Skin of body (tissue), 2 donors: ENCODE results near the gene FOXK1.

DNA sequence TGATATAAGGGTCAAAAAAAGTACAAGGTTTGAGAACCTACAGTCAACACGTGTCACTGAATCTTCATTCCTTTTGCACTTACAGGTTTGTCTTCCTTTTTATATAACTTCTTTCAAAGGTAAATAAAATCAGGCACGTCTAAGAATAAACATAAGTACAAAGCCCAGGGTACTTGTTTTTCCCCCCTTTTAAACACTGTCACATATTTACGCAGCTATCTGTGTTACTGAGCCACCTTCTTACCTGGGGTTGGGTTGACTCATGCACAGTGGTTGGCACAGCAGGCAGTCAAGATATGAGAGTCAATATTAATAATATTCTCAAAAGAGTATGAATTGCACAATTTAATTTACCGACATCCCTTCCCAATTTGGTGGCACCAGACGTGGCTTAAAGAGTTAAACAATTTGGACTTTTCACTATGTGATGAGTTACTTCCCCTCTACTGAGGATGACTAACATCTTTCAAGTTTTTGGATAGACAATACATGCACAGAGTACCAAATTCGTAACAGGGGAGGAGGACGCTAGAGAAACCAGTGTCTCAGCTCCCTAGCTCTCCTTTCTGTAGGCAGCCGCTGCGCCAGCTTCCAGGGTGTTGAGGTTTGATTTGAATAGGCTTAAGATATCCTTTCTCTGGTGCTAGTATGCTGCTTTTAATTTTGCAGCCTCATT is 69.3 kb downstream of the GNA12 start:
- RAMPAGE, long total RNA, result no peak

DNA sequence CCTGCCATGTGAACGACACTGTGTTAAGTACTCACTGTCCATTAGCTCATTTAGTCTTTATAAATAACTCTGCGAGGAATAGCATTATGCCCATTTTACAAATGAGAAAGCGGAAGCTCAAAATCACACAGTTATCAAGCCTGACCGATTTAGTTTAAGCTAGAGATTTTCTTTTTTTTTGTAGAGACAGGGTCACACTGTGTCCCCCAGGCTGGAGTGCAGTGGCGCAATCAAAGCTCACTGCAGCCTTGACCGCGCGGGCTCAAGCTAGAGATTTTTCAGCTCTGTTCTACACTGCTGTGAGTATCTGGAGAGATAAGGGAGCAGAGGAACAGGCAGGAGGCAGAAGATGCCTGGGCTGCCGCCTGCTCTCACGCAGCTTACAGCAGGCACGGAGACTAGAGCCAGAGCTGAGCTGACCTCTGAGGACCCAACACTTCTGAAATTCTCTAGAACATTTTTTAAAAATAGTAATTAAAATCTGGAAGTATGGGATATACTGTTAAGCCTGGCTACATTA is 38.8 kb downstream of the GNA12 start:
- RAMPAGE, long total RNA, result no peak

- RAMPAGE, long total RNA, result no peak
These were observed 23.6 kb downstream of the GNA12 start for GRCh38 chr7:2820479-2820993.

DNA sequence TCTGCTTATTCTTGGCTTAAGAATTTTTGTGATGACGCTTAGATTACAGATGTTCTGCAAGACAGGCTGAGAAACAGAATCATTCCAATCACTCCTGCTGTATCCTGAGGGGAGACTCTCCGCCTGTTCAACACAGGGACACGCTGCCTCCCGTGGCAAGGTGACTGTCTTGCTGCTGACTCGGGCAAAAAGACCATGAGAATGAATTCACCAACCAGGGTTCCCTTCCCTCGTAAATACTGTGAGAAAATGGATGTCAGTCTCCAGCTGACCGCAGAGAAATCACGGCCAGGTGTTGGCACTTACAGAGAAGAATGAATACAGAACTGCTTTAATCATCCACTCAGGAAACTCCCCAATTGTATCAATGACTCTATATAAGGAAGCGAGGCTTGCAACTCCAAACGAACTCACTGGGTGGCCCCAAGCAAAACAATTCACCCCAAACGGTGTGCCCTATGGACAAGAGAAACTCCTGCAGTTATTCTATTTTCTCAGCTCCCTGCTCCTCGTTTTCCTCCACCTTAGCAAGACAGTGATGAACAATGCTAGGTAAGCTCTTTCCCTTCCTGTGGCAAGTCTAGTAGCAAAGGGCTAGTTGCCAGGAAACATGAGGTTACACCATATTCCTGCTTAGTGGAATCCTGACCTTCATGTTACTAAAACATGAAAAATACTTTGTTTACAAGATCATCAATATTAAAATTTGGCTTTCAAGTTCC is 22.8 kb downstream of the GNA12 start:
- RAMPAGE, long total RNA, result no peak

- RAMPAGE, long total RNA, result no peak
These were observed 19.6 kb upstream of the GNA12 start for GRCh38 chr7:2863336-2864574.

GRCh38 chr7:2870196-2871079 is 26.3 kb upstream of the GNA12 start:
- RAMPAGE, long total RNA, result no peak

DNA sequence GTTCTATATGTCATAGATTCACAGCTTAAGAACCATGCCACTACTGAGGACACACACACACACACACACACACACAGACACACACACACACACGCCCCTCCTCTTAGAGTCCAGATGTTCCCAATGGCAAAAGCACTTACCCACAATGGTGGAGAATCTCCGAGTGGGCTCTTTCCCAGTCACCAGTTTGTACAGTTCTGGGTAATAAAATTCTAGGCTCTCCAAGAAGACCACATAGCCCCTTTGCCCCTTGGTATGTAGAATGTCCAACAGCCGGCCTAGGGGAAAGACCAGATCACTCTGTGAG is 98.0 kb downstream of the CARD11 start:
- RAMPAGE, long total RNA, result no peak

DNA sequence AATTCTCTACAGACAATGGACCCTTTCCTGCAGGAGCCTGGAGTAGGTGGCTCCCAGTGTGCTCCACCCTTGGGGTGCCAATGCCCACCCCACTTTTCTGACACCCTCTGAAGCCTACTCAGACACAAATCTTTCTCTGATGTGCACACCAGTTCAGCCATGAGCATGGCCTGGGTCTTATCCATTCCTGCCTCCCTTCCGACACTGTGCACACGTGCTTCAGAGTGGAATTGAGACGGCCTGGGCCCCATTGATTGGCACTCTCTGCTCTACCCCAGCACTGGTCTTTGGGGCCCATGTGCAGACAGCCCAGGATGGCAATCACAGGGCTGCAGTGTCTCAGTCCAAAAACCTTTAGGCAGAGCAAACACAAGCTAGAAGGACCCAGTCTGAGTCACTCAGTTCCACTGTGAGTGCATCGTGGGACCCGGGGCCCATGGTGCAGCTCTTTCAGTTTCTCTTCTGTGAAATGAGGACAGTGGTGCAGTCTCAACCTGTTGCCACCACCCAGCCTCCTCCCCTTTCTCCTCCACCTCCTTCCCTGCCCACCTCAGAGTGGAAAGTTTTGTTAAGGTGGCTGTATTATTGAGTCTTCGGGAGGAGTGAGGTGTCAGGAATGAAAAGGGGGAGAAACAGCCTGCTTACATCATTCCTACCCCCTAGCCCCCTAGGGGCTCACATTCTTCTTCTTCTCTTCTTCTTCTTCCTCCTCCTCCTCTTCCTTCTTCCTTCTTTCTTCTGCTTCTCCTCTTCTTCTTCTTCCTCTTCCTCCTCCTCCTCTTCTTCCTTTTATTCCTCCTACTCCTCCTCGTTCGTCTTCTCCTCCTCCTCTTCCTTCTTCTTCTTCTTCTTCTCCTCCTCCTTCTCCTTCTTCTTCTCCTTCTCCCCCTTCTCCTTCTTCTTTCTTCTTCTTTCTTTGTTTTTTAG is 19.4 kb upstream of the CARD11 start:
- RAMPAGE, long total RNA, result no peak

GRCh38 chr7:3094660-3095411 is 51.2 kb upstream of the CARD11 start:
- RAMPAGE, long total RNA, result no peak

GRCh38 chr7:3722491-3723153 is 421.6 kb downstream of the SDK1 start:
- RAMPAGE, long total RNA, result no peak

DNA sequence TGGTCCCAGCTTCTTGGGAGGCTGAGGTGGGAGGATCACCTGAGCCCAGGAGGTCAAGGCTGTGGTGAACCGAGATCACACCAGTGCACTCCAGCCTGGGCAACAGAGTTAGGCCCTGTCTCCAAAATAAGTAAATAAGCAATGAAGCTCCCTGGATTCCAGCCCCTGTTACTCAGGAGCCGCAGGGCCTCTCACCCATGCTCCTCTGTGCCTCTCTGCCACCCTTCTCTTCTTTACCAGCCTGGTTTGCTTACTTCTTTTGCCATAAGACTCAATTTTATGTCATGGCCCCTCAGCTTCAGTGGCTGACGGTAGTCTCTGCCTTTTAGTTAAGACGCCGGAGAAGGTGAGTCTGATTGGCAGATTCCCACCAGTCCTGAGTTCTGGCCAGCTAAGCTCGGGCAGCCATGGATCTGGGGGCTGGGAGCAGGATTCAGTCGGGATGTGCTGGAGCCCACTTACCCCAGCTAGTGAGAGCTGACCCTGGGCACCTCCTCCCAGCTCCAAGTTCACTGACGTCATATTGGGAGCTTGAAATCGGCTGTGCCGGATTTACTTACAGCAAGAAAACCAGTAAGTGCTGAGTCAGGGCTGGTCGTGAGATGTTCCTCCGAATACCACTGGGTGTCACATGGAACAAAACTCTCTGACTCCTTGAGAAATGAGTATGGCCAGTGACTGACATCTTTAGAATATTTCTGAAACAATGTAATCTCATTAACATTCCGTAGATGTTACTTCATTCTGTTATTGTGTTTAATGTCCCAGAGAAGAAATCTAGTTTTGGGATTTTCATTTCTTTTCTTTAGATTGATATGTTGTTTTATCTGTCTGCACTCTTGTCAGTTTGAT is 621.0 kb downstream of the SDK1 start:
- RAMPAGE, long total RNA, result no peak

- RAMPAGE, long total RNA, result no peak
These were observed 40.3 kb upstream of the FOXK1 start for GRCh38 chr7:4641546-4642465.

DNA sequence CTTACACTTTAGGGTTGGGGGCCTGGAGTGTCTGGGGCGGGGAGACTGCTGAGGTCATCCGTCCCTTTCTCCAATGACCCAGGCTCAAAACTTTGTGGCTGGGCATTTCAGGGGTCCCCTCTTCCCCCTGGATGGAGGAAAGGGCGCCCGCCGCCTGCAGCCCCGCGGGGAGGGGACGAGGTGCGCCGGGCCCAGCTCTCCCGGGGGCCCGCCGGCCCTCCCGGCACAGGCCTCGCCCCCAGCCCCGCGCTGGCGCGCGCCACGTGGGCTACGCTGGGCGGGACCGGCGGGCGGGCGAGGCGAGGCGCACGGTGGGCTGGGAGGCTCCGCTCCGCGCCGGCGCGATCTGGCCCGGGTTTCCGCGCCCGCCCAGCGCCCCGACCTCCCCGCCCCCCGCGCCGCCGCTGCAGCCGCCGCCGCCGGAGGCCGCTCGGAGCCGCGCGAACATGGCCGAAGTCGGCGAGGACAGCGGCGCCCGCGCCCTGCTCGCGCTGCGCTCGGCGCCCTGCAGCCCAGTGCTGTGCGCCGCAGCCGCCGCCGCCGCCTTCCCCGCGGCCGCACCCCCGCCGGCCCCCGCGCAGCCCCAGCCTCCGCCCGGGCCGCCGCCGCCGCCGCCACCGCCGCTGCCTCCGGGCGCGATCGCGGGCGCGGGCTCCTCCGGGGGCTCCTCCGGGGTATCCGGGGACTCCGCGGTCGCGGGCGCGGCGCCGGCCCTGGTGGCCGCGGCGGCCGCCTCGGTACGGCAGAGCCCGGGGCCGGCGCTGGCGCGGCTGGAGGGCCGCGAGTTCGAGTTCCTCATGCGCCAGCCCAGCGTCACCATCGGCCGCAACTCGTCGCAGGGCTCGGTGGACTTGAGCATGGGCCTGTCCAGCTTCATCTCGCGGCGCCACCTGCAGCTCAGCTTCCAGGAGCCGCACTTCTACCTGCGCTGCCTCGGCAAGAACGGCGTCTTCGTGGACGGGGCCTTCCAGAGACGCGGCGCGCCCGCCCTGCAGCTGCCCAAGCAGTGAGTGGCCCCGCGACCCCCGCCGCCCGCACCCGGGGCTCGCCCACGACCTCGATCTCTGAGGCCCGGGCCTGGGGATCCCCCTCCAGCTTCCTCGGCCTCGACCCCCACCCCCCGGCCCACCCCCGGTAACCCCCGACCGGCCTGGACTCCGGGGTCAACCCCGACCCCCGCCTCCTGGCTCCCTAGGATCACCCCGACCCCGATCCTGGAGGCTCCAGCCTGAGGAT is at the start of gene FOXK1:
Gene FOXK1, plus strand, starts transcription at position 433 of the 1,236 bp plus-strand sequence.
- RAMPAGE, long total RNA, result no peak

DNA sequence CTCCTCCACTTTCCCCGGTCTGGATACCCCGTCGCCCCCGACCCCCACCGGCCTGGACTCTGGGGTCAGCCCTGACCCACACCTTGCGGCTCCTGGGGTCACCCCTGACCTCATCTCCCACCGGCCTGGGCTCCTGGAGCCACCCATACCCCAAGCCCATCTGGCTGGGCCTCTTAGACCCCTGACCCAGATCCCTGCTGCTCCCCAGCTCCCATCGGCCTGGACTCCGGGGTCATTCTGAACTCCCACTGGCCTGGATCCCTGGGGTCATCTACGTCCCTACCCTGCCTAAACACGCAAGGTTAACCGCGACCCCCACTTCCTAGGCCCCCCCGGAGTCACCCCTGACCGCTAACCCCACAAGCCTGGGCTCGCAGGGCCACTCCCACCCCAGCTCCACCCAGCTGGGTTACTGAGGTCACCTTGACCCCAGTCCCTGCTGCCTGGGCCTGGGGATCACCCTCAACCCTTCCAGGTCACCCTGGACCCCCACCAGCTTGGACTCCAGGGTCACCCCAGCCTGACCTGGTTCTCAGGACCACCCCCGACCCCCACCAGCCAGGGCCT is 1.1 kb downstream of the FOXK1 start:
- RAMPAGE, long total RNA, result no peak

DNA sequence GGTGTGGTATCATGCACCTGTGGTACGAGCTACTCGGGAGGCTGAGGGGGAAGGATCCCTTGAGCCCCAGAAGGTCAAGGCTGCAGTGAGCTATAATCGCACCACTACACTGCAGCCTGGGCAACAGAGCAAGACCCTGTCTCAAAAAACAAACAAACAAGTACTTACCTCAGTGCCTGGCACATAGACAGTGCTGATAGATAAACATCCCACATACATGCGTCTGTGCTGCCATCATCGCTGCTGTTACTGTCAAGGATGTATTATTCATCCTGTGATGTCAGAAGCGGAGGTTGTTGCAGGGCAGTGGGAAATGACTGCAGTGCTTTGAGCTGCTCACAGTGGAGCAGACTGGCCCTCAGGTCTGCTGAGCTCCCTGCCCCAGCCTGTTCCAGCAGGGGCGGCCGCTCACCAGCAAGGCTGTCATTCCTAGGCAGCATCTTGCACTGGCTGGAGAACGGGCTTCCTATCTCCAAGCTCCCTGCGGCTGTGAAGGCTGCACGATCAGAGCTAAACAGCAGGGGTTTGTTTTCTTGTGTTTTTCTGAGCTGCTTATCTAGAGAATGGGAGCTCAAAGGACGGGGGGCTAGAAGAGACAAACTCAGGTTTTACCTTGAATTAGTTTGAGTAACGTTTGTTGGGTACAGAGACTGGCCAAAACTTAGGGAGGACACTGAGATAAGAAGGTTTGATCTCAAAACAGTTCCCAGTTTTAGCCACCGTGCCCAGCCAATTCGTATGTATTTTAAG is 18.8 kb downstream of the FOXK1 start:
- RAMPAGE, long total RNA, result no peak

DNA sequence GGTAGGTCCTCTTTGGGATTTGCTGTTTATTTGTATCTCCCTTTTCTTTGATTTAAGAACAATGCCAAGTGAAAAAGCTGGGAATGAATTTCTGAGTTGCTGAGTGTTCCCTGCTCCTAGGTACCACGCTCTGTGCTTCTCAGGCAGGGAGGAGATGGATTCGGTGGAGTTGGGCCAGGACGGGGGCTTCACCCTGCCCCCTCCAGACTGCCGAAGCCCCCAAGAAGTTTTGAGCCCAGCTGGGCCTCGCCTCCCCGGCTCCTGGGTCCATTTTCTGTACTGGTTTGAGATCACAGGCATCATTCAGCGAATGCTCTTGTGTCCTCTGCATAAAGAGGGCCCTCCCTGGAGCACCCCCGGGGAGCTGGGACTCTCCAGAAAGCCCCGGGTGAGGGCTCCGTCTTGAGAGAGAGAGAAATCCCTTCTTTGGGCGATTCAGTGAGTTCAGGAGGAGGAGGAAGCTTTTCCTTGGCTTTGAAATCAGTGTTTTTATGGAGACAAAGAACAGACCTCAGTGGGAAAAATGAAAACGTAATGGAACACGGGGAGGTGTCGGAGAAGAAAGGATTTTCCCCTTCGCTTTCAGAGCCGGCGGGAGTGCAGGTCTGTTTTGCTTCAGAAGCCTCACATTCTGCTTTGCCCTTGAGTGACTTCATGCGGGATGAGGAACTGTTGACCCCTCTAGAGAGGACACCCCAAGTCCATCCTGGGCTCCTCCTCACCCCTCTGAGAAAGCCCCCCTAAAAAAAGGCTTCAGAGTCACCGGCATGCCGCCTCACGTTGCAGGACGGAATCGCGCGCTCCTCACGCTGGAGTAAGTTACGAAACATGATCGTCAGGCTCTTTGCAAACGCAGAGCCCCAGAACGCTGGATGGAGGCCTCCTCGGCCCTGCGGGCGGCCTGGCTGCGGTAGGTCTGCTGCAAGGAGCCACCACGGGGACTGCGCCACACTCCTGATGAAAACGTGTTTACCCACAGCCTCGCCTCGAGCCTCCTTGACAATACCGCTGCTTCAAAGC is 8.6 kb upstream of the AP5Z1 start:
- RAMPAGE, long total RNA, result no peak

DNA sequence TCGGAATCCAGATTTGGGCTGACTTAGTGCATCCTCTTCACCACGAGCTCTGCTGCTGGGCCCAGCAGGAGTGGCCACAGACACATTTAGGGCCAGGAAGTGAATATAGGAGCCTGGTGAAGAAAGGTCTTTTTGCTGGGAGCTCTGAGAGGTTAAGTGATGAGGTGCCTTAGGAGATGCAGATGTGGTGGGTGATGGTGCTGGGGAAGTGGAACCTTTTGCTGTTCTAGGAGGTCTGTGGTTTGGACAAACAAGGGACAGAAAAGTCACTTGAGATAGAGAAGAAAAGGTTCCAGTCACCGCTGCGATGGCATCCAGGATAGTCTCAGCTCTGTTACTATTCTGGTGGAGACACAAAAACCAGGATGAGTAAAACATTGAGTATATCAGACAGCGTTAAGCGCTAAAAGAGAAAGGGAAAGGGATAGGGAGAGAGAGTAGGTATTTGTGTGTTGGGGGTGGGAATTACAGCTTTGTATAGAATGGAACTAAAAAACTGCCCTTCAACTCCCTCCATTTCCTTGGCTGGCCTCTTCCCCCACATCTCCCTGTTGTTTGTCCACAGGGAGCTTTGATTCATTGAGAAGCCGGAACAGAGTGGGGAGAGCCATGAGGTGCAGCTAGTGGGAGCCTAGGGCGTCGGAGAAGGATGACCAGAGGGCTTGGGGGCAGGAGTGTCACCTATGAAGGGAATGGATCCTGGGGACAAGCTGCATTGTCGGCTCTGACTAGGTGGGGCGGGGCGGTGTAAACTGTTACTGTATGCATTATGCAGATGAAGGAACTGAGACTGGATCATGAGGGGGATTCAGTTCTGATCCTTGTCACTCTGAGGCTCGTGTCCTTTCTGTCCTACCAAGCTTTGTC is 39.6 kb upstream of the MMD2 start:
- RAMPAGE, long total RNA, result no peak

DNA sequence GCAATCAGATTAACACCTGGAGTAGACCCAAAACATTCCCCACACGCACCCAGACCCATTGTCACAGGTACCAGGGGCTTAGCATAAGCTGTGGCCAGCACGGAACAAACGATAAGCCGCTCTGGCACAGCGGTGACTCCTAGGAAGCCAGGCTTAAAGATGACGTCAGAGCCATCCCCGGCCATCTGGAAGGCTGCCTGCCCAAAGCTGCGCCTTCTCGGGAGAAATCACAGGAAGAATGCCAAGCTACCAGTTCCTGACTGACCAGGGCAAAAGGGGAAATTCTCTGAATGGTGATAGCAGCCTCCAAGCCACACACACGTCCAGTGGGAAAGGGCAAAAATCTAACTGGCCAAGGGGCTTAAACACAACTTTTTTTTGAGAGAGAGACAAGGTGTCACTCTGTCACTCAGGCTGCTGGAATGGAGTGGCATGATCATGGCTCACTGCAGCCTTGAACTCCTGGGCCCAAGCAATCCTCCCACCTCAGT is 12.9 kb upstream of the WIPI2 start:
- RAMPAGE, long total RNA, result no peak

- RAMPAGE, long total RNA, result no peak
These were observed 21.6 kb downstream of the WIPI2 start for GRCh38 chr7:5211438-5212129.

- RAMPAGE, long total RNA, result no peak
These were observed 69.0 kb downstream of the SLC29A4 start for GRCh38 chr7:5351581-5352273.